ENCODE measurements around a stretch of chr5.

DNA sequence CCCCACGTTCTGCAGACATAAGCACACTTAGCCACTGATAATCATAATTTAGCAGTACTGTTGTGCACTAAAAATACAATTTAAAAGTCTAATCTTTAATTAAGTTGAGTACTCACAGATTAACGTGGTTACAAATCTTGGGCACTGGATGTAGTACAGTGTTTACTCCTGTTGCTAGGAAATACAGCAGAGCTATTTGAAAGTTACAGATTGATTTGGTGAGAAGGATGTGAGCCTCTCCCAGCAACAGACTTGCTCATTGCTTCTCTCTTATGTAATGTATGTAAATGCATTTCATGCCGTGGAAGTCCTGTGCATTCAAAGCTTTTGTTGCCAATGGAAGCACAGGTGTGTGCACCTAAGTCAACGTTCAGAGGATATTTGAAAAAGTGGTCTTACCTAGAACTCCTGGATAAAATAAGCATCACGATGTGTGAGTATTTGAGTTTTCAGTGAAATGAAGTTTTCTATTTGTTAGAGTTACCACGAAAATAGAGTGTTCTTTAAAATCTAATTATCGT lies 11.2 kb downstream of the SNCAIP start:
- PRO-cap: no peak

- PRO-cap: no peak
These were observed 23.5 kb upstream of the SNX2 start for GRCh38 chr5:122751140-122751937.

GRCh38 chr5:122978131-122978583 lies 58.4 kb downstream of the PPIC start:
- PRO-cap: no peak

DNA sequence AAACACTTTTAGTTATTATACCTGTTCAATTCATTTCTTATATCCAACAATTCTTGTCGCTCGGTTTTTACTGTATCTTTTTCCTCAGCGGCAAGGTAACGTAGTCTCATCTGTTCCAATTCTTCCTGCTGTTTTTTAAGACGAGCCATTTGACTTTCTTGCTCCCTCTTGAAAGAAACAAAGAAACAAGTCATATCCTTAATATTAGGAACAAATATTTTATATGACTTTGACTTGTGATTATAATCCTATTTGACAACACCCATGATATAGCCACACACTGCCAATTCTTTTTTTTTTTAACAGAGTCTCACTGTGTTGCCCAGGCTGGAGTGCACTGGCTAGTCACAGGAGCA lies 73.3 kb downstream of the CEP120 start:
- PRO-cap: no peak

GRCh38 chr5:123364372-123364730 lies 58.9 kb downstream of the CEP120 start:
- PRO-cap: no peak

- PRO-cap: bidirectional peak, plus-strand start at chr5:123512295, minus-strand start at chr5:123511984
These were observed 247 bp upstream of the CSNK1G3 start for GRCh38 chr5:123511810-123512049.

DNA sequence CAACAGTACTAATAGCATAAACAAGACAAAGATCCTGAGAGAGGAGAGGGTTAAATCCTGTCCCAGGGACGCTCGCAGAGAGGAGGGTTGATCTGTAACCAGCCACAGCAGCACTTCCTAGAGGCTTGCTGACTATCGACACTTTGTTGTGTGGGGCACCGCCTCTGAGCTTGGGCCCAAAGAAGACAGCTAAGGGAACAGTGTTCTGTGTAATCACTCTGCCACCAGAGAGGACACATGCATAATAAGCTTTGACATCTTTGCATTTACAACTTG lies 363.8 kb downstream of the CSNK1G3 start:
- PRO-cap: no peak

DNA sequence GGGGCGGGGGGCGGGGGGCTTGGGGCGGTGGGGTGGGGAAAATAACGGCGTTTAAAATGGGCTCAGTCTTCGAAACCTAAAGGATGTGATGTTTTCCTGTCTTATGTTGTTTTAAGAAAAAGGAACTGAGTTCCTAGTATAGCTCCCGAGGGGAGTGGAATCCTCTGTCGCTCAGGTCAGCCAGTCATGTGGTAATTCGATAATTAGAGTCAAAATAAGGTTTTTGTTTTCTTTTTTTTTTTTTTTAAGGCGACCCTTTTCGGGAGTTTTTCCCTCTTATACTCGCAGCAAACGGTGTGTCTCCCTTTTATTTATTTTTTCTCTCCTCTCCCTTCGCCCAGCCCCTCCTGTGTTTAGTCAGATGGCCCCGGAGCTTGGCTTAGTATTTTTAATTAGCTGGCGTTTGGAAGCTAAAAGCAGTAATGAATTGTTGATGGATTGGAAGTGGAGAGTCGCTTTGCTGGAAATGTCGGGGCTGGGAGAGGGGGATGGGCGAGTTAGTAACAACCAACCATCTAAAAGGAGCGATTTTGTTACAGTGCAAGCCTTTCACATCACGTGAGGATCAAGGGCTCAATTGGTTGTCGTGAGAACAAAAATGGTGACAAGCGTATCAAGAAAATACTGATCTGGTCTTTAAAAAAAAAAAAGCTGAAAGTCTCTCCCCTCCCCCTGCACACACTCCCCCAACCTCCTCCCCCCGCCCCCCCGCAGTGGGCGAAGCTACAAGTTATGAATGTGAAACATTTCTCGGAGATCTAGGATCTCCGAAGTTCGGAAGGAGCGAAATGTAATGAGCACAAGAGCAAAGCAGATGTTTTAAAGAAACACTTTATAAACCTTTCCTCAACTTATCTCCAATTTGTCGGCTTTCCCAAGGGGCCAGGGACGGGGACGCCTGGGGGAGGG lies 753 bp upstream of the ZNF608 start:
- PRO-cap: unidirectional peak, minus-strand start at position 113 of the sequence; bidirectional peak, plus-strand start at position 747 of the sequence, minus-strand start at position 424 of the sequence

- PRO-cap: no peak
These were observed 602.0 kb upstream of the ZNF608 start for GRCh38 chr5:125348293-125348915.

DNA sequence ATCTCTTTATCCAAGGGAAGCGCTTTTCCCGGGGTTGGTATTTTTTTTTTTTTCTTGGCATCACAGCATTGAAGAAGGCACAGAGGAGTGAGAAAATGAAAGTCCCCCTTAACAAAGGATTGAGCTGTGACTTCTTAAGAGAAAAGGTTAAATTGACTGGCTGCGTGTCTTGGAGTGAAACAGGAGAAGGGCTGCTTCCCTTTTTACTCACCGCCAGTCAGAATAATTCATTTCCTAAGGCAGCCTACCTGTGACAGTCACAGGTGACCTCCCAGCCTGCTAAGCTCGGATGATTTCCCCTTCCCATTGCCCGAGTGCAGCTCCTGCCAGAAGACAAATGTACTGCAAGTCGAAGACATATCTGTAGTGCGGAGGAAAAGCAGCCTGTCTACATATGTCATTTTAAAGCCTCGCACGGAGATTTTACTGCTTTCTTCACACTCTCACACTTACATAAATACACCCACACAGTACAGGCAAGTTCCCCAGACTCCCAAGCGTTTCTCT lies 665.5 kb upstream of the ZNF608 start:
- PRO-cap: no peak

- PRO-cap: no peak
These were observed 58.8 kb upstream of the GRAMD2B start for GRCh38 chr5:126364445-126364821.

- PRO-cap: no peak
These were observed 2.8 kb downstream of the PHAX start for GRCh38 chr5:126603333-126604068.

DNA sequence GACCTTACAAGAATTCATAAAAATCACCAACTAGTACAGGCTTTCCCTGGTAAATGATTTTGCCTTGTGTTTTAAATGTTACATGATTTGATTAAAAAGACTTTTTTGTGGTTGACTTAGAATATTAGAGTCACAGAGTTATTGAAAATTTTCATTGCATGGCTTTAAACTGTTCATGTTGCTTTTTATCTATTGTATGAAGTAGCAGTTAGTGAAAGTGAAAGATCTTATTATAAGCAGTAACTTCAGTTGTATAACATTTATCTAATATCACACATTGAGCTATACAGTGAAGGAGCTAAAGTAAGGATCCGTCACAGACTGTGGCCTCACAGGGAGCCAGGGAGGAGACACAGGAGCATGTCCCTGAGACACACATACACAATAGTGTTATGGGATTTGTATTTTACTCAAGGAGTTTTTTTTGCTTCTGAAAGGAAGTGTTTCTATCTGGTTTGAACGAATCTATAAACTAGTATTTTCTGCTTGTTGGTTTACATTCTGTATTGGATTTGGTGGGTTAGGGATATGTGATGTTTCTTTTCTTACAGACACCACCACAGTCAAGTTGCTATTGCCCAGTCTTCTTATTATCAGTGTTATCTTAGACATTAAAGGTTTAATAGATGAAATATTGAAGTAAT lies 34.1 kb downstream of the LMNB1 start:
- PRO-cap: no peak

GRCh38 chr5:127029420-127029834 lies 931 bp downstream of the MARCHF3 start:
- PRO-cap: bidirectional peak, plus-strand start at chr5:127029663, minus-strand start at chr5:127029662

DNA sequence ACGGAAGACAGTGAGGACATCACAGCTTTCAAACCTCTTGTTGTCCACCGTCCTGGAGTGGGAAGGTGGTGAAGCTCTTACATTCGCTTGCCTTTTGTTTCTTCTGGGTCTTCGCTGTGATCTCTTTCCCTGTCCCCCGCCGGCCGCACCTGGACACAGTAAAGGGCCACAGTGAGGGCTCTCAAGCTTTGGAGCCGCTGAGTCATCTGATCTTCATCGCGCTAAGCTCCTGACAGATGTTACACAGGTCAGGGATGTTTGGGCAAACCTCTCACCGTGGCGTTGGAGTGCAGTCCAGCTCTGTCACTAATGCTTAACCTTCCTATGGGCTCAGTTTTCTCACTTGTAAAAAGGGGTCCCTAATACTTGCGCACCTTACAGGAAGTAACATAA lies 61.8 kb upstream of the MEGF10 start:
- PRO-cap: bidirectional peak, plus-strand start outside the sequence, minus-strand start at position 308 of the sequence

GRCh38 chr5:127706672-127707966 lies 3.9 kb downstream of the CCDC192 start:
- PRO-cap: no peak

GRCh38 chr5:128082548-128082938 lies 1.0 kb upstream of the SLC12A2 start:
- PRO-cap: no peak

- PRO-cap: no peak
These were observed 1.9 kb downstream of the SLC12A2 start for GRCh38 chr5:128085364-128085956.

DNA sequence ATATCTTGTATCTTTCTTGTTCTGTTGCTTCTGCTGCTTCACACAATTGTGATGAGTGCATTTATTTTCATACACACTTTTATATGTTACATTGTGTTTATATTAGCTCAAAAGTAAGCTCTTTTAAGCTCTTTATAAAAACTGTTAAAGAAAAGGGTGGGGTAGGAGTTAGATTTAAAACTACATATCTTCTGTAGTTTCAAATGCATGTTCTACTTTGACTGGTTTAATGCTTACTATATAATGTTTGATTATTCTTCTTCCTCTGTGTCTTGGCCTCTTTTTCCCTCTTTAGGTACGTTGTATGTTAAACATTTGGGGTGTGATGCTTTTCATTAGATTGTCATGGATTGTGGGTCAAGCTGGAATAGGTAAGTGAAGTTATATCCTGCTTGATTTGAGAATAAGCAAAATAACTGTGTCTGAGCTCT lies 30.4 kb downstream of the SLC12A2 start:
- PRO-cap: no peak

DNA sequence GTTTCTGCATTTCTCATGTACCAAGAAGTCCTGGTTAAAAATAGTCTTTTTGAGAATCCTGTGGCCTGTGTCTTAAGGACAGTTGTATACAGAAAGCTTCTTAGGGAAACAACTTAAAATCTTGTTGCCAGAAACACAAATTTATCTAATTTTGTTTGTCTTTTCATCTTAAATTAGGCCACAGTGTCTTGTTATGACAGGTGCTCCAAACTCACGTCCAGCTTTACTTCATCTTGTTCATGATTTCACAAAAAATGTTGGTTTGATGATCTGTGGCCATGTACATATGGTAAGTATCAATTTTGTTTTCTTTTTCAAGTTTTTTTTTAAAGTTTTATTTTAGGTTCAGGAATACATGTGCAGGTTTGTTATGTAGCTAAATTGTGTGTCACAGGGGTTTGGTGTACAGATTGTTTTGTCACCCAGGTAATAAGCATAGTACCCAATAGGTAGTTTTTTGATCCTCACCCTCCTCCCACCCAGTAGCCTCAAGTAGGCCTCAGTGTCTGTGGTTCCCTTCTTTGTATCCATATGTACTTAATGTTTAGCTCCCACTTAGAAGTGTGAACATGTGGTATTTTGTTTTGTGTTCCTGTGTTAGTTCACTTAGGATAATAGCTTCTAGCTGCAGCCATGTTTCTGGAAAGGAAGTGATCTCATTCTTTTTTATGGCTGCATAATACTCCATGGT lies 74.5 kb downstream of the SLC12A2 start:
- PRO-cap: no peak

Data from gallbladder (tissue), 1 donor.